PFSK-1 (cell line): ENCODE data around the gene CMTM8.

DNA sequence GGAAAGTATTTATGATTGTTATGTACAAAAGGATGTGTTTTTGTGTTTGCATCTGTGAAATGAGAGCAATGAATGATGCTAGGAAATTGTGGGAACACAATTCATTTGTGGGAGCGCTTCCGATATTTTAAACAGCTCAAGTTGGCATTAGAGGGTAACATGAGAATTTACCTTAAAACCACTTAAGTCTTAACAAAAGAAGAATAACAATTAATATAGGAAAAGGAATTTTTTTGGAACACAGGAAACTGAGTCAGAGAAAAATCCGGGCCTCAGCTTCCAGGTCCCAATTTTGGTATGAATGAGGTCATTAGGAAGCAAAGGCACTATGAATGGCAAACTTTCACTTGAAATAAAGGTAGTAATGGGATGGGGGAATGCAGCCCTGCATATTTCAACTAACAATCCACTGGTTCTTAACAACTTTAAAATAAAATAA is 263.0 kb upstream of the TGFBR2 start:
- RRBS, result no CpG with 5 or more reads among the region's 3 CpGs

DNA sequence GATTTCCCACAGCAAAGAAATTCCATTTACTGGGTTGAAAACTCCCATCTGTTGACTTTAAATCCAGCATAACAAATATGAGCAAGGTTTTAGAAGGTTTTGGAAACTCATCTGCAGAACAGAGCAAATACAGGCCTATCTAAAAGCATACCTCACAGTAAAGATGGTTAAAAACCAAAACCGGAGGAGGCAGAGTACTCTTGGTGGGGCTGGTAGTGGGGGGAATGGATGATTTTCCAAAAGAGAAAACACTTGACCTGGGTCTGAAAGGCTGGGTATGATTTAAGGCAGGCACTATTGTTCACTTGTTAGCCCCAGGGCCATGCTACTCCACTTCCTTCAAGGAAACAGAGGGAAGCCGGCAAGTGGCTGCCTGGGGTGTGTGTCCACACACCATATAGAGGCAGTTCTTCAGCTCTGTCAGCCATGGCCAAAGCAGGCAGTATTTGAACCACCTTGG is 19.8 kb downstream of the TGFBR2 start:
- RRBS, result no CpG with 5 or more reads among the region's 2 CpGs

DNA sequence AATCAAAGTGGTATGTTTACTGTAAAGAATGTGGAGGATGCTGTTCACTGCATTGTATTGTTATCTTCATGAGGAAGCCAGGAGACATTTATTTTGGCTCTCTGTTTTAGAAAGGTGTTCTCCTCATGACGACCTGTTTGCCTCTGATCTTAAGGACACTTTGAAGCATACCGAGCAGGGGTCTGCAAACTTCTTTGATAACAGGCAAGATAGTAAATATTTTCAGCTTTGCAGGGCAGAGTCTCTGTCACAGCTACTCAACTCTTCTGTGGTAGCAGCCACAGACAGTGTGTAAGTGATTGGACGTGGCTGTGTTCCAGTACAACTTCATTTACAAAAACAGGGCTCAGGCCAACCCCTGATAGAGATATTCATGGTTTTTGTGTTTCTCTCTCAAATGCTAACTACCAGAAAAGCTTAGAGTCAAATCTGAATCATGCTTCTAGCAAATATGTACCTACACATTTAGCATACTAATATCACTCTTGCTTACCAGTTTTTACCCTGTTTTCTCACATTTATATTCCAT is 51.5 kb downstream of the TGFBR2 start:
- RRBS, result no CpG with 5 or more reads among the region's 3 CpGs

- RRBS, result no CpG with 5 or more reads among the region's 10 CpGs
Measured at GRCh38 chr3:30688783-30689736, 82.7 kb downstream of the TGFBR2 start.

DNA sequence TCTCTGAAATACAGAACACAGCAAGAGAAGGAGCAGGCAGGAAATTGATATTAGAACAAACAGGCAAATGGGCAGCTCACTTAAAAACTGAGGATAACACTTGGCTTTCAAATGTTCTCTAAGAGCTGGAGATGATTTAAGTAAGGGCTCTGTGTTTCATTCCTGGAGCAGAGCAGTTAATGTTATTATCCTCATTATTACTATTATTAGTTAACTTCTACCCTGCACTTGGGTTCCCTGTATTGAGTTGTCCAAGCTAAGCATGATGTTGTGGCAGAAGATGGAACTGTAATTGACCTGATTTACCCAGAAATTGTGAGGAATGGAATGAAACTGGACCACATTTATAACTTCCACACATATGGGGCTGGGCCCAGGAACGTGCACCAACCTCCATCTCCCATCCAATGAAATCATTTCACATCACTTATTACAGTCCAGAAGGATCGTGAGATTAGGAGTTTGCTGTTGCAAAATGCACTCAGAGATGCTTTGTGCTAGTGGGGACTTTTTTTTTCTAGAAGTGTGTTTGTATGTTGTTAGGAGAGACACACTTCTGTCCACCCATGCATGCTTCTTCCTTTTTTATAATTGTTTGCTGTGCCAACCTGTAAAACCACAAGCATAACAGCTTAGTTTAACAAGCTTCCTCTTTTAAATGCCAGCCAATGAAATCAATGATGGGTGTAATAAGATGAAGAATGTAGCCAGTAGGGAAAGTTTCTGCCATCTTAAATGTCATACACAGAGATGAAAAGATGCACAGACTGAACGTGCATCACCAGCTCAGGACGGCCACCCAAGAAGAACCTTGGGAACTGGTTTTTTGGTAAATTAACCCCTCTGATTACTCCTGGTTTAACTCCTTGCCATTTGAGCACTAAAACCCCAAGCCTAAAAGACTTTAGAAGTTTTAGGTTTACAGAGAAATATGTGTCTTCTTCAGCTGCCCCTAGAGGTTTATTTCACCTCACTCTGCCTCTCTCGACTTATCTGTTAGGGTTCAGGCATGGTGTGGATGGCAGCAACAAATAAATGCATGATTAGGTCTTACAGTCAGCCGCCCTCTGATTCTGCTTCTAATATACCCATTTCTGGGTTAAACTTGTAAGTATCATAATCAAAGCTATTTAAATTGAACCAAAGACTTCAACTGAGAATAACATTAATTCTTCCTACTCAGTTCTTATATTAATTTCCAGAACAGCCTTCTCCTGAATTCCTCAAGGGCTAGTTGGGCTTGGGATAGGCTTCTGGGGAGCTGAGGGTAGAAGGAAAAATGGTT is 305.5 kb upstream of the STT3B start:
- RRBS, result no CpG with 5 or more reads among the region's 6 CpGs

DNA sequence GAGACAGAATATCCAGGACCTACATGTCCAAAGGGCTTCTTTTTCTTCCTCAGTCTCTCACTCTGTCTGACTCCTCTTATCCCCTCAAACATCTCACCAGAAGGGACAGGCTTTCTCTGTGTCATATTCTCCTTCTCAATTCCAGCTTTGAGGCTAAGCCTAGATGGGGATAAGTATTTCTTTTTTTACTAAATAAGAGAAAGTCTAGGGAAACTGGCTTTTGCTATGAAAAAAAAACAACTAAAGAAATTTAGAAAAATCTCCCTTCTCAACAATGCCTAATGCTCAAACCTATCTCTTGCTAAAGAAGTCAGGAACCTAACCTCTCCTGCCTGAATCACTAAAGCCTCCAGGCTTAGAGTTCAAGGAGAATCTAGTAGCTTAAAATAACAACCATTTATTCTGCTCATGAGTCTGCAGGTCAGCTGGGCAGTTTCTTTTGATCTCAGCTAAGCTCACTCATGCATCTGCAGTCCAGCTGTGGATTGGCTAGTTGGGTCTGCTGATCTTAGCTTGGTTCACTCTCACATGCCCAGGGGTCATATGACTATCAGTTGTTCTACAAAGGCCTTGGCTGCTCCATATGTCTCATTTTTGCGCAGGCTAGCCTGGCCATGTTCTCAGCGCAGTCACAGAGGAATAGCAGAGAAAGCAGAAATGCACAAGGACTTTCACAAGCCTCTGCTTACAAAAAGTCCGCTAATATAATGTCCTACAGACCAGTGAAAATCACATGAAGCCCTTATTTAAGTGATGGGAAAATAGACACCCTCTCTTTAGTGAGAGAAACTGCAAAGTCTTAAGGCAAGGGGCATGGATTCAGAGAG is 109.3 kb upstream of the STT3B start:
- RRBS, result no CpG with 5 or more reads among the region's 3 CpGs

DNA sequence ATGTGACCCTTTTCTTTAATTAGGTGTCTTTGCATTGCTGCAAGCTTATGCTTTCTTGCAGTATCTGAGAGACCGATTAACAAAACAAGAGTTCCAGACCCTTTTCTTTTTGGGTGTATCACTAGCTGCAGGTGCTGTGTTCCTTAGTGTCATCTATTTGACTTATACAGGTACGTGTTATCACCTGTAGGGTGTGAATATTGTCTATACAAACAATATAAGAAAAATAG is 84.1 kb downstream of the STT3B start:
- RRBS, result no CpG with 5 or more reads among the region's 2 CpGs

DNA sequence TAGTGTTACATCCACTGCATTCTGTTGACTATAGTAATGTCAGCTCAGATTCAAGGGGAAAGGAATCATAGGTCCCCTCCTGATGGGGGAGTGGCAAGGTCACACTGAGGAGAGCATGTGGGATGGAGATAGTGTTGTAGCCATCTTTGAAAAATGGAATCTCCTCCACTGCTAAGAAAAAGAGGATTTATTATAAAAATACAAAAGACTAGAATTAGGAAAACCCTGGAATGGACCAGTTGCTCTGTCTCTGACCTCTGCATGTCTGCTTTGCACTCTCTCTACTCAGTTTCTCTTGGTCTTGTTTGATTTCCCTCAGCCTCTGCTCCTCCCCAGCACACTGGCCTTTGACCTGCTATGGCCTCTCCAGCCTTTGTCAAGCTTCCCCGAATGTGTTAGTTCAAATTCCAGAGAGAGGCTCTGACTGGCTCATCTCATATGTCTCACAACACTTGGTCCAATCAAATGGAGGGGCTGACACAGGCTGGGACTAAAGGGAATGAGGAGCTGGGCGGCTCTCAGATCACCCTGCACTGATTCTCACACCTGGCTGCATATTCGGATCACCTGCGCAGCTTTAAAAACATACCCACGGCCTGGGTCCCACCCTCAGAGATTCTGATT is 52.5 kb upstream of the CMTM8 start:
- RRBS, result no CpG with 5 or more reads among the region's 5 CpGs

- RRBS, result under 1% methylated on average over 29 of the region's 92 CpGs
Measured at GRCh38 chr3:32238428-32239211, at the start of gene CMTM8. TSS of gene CMTM8 (plus strand) at chr3:32238680.

GRCh38 chr3:32371251-32371976 is 20.2 kb upstream of the CMTM7 start:
- RRBS, result no CpG with 5 or more reads among the region's 7 CpGs

DNA sequence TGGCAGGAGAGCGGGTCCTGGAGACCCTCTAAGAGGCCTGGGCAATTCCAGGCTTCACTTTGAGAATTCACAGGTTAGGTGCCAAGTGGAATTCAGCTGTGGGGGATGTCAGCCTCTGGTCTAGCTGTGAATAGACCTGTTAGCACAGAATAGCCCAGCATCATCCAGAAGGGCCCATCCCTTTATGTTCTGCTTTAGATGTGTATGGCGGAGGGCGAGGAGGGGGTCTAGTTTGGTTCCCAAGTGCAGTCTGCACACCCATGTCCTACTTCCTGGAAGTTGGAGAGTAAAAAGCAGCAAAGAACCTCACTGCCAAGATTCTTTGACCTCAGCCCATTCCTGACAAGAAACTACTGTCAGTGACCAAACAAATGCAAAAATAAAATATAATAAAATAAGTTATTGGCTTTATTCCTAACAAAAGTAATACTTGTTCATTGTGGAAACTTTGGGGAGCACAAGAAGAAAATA is 7.9 kb downstream of the CMTM7 start:
- RRBS, result no CpG with 5 or more reads among the region's 3 CpGs

DNA sequence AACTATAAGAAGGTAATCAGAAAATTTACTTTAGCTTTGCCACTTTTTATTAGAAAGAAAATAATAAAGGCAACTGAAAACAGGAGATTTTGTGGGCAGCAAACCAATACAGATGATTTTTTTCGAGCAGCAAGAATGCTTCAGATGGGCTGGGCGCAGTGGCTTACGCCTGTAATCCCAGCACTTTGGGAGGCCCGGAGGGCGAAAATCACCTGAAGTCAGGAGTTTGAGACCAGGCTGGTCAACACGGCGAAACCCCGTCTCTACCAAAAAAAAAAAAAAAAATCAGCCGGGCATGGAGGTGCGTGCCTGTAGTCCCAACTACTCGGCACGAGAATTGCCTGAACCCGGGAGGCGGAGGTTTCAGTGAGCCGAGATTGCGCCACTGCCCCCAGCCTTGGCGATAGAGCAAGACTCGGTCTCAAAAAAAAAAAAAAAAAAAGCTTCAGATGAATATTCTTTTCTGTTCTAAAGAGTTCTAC is 1.8 kb downstream of the CMTM6 start:
- RRBS, result 97% methylated on average over 5 of the region's 18 CpGs

- RRBS, result no CpG with 5 or more reads among the region's 6 CpGs
Measured at GRCh38 chr3:32556069-32557135, 14.3 kb downstream of the DYNC1LI1 start.

DNA sequence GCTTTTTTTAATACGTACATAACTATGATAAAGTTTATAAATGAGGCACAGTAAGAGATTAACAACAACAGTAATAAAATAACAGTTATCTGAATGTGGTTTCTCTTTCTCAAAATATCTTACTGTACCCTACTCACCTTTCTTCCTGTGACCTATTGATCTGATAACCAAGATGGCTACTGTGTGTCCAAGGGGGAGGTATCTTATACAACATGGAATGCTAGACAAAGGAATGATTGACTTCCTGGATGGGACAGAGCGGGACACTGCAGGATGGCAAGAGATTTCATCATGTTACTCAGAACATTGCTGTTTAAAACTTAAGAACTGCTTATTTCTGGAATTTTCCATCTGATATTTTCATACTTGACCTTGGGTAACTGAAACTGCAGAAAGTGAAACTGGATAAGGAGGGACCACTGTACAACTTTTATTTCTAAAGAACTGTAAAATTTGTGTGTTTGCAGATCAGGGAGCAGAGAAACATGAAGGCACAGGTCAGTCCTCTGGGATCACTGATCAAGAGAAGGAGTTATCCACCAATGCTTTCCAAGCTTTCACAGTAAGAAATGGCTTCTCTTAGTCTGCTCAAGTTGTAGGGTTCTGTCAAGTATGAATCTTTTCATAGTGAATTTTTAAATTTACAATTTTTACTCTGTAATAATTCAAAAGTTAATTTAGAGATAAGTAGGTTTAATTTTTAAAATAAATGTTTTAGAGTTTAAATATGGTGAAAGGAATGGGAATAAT is 18.6 kb downstream of the CNOT10 start:
- RRBS, result no CpG with 5 or more reads among the region's 2 CpGs

DNA sequence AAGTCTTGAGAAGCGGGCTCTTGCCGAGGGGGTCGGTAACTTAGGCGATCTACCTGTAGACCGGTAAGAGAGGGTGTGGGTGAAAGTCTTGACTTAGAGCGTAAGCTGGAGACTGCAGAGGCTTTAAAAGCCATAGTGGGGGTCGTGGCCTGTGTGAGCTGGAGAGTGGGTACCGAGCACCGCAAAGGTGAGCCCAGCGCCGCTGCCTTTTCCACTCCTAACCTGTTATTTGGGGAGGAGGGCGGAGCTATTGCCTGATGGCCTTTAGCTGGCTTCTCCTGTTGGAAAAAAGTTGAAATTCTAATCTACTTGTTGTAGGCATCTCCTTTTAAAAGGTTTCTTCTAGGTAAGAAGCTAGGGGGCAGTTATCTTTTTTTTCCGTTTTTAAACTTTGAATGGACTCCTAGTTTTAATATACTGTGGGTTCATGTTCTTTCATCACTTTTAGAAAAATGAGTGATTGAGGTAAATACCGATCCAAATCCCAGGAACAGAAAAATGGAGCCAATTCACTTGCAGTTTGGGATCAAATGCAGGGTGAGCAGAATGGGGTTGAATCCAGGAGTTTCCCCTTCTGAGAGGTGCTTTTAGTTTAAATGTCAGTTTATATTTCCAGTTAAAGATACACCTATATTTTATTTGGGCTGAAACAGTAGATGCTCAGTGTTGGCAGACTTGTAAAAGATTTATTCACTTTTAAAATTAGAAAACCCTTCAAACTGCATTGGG is 2.4 kb downstream of the TRIM71 start:
- RRBS, result no CpG with 5 or more reads among the region's 14 CpGs

- RRBS, result no CpG with 5 or more reads among the region's 7 CpGs
Measured at GRCh38 chr3:33083780-33084699, 12.9 kb downstream of the GLB1 start.

- RRBS, result no CpG with 5 or more reads among the region's 10 CpGs
Measured at GRCh38 chr3:33124206-33124787, 10.5 kb downstream of the CRTAP start.

DNA sequence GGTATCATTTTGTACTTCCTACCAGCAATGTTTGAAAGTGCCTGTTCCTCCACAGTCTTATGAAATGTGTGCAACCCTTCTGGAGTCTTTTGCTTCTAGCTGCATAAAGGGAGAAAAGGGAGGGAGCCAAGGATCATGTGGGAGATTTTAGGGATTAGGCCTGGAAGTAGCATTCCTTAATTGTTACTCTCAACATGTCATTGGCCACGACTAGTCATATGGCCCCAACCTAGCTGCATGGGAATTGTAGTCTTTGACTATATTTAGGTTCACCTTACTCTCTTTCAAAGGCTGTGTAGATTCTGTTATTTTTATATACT is 14.9 kb downstream of the CRTAP start:
- RRBS, result no CpG with 5 or more reads among the region's 1 CpG

DNA sequence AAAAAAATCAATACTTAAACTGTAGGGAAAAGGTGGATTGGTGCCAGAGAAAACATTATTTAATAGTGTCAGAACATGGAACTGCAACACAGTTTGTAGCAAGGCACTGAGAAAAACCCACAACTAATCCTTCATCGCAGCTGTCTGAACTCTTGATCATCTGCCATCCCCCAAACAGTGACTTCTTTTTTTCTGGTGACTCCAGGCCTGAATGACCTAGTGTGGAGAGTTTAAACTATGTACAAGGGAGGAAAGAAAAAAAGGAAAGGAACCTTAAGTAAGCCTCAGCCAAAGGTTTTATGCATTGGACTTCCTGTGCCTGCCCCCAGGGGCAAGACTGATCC is 33.1 kb downstream of the CRTAP start:
- RRBS, result no CpG with 5 or more reads among the region's 1 CpG

GRCh38 chr3:33584589-33585154 is 133.4 kb downstream of the CLASP2 start:
- RRBS, result no CpG with 5 or more reads among the region's 4 CpGs